Occipital lobe (tissue), 2 donors: ENCODE measurements around a stretch of chr7.

DNA sequence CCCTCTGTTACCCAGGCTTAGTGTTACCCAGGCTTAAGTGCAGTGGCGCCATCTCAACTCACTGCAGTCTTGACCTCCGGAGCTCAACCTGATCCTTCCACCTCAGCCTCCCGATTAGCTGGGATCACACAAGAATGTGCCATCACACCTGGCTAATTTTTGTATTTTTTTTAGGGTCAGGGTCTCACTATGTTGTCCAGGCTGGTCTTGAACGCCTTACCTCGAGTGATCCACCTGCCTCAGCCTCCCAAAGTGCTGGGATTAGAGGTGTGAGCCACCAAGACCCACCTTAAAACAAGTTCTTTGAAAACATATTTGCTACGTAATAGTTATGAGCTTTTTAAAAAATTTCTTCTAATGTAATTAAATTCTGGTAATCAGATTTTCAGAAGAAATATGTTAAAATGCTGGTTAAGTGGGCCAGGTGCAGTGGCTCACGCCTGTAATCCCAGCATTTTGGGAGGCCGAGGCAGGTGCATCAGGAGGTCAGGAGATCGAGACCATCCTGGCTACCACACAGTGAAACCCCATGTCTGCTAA is 26.7 kb downstream of the KMT2C start:
- RAMPAGE, long total RNA: no peak

DNA sequence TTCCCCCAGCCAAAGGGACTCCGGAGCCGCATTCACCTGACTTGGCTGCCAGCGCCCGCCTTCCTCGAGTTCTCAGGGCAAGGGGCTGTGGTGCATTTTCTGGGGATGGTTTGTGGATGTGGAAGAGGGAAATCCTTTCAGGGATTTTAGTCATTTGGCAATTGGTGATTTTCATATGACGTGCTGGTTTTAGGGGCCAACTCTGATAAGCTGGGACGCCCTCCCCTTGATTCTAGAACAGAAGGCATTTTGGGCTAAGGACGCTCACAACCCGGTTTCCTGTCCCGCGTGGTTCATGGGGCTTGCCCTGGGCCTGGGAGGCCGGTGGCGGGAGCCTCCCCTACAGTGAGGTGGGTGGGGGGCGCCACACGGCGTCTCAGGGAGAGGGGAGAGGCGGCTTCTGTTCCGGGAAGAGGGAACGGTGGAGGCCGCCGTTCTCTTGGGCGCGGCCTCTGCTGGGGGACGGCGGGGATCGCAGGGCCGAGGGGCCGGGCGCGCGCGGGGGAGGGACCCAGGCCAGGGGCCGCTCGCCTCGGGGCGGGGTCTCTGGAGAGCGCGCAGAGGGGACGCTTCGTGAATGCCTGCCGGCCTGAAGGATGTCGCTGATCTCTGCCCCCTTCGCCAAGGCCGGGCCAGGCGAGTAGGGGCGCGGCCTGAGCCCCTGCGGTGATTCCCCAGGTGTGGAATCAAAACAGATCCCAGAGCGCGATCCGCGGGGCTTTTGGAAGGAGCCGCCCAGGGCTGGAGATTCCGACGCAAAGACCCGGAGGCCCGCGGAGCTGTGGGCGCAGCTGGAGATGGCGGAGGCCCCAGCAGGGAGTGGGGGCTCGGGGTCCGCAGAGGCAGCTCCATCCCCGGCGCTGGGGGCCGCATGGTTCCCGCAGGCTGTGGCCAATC is 165.7 kb downstream of the ACTR3B start:
- RAMPAGE, long total RNA: no peak

DNA sequence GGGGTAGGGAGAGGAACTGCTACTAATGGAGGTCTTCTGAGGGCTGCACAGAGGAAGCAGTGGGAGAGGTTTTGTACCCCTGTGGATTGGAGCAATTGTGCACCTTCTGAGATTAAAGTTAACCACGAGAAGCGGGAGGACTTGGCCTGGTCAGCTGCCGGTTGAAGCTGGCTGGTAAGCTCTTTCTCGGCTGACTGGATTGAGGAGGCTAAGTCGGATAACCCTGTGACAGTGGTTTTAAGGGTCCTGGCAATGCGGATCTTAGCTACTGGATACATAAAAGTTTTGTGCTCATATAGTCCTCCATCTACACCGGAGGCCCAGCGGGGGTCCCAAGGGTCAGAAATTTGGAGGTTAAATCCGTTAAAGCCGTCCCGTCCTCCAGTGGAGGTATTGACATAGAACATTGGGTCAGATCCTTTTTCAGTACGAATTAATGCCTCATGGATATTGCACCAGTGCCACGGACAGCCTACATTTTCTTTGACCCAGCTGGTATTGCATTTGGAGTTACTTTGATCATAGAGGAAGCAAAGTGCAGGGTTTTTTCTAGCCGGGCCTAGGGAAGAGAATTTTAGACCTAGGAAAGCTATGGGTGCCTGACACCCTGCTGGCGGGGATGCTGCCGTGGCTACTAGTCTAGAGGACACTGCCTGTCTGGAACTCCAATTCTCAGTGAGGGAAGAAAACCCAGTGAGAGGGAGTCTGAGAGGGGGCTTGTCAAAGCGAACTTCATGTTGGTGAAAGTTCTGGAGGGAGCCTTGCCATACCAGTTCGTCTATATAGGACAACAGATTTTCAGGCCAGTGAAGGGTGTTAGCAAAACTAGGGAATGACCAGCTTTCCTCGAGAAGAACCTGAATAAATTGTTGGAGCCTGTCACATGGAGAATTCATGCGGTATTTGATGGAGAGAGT is 641.7 kb upstream of the DPP6 start:
- RAMPAGE, long total RNA: no peak

- RAMPAGE, long total RNA: no peak
Measured at GRCh38 chr7:153411831-153412797, 640.1 kb upstream of the DPP6 start.

DNA sequence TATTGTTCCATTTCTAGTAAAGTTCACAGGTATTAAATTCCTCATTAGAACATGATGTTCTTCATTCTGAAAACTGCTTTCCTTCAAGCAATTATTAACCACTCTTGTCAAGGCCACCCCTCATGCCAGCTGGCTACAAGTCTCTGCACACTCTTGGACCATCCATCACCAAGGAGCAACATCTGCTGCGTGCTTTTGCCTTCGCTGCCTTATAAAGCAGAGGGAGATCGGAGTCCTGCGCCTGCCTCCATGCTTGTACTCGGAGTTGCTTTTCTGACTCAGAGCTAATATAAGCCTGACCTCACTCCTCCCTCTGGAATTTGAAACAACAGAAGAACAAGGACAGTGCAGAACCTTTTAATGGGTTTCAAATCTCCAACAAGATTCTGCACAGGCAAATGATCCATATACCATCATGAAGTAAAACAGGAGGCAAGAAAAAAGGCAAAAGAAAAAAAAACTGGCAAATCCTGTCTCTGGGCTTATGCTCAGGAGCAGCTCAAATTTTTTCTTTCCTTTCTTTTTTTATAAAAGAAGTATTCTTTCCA is 529.8 kb upstream of the DPP6 start:
- RAMPAGE, long total RNA: no peak

DNA sequence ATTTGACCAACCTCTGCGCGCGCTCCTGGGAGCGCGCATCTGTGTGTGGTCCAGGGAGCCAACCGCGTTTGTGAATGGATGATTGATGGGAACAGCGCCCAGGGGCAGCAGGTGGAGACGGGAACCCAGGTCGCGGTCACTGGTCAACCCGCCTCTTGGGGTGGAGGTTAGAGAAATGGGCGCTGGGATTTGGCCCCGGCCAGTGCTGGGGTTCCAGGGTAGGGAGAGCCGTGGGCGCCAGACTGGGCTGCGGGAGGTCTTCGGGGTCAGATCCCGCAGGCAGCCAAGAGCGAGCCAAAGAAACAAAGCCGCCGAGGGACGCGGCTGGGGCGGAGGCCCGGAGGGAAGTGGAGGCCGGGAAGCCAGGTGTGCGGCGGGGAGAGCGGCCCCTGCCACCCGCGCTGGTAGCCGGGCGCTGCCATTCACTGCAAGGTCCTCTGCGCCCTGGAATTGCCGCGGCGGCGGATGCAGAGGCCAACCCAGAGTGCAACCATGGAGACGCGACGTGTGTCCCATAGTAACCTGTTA is 165.9 kb upstream of the DPP6 start:
- RAMPAGE, long total RNA: no peak

DNA sequence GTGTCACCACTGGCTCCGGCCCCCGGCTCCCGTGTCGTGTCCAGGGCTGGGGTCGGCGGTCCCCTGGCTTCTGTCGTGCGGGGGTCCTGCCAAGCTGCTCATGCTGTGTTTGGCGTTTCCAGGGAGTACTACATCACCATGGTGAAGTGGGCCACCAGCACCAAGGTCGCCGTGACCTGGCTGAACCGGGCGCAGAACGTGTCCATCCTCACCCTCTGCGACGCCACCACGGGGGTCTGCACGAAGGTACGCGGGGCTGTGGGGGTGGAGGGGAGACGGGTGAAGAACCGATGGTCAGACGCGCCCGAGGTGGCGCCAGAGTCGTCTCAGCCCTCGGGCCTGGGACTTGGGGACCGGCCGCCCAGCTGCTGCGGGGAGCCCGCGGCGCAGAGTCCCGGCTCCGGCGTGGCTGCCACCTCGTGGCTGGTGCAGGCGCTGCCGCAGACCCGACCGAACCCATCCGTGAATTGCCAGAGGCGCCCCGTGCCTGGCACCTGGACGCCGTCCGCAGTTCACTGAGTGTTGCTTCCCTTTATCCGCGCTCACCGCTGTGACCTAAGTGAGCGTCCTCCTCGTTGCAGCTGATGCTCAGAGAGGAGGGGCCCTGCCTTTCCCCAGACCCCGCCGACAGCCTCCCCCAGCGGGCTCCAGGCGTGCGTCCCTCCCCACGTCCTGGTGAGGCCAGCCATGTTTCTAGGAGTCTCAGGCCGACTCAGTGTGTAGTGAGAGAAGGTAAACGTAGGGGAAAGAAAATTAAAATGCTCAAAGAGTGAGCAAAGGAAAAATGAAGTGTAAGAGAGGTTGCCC is 208.8 kb downstream of the PAXIP1 start:
- RAMPAGE, long total RNA: no peak

- RAMPAGE, long total RNA: no peak
Measured at GRCh38 chr7:155003254-155003795, 401 bp upstream of the PAXIP1 start.

GRCh38 chr7:155253903-155254404 is 43.7 kb upstream of the INSIG1 start:
- RAMPAGE, long total RNA: no peak

- RAMPAGE, long total RNA: no peak
Measured at GRCh38 chr7:155306533-155306797, 8.8 kb downstream of the INSIG1 start.

DNA sequence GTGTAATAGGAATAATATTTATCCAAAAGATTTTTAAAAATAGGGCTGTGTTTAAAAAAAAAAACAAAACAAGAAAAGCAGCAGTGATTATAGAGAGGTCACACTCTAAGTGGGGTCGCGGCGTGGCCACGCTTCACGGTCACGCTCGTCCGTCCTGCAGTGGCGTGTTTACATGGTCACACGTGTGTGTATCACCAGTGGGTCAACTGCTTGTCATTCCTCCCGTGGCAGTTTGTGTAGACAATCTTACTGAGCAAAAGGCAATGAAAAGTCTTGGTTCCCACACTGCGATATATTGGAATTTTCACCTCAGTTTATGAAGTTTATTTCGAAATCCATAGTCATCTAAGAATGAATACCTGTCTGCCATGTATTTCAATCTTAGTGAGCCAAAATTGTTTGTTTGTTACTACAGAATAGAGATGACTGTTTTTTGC is 11.0 kb downstream of the INSIG1 start:
- RAMPAGE, long total RNA: no peak

GRCh38 chr7:155466715-155467290 is 8.9 kb downstream of the EN2 start:
- RAMPAGE, long total RNA: no peak

DNA sequence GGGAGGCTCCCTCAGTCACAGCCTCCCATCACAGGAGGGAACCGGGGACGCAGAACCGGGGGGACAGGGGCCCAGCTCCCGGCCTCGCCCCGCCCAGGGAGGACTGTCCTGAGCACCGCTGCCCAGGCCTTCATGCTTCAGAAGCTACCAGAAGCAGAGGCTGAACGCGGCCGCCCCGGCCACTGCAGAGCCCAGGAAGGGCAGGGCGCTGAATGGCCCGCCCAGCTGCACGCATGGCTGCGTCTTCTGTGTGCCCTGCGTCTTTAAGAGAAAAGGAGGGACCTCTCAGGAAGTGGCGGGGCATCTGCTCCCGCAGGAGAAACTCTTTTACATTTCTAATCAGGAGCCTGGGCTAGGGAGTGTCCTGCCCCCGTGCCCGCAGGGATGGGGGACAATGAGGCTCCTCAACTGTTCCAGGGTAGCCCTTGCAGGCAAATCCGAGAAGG is 32.4 kb downstream of the EN2 start:
- RAMPAGE, long total RNA: no peak

GRCh38 chr7:155638965-155639506 is 5.4 kb upstream of the RBM33 start:
- RAMPAGE, long total RNA: no peak

- RAMPAGE, long total RNA: no peak
Measured at GRCh38 chr7:155810040-155810836, 2.0 kb downstream of the SHH start.

DNA sequence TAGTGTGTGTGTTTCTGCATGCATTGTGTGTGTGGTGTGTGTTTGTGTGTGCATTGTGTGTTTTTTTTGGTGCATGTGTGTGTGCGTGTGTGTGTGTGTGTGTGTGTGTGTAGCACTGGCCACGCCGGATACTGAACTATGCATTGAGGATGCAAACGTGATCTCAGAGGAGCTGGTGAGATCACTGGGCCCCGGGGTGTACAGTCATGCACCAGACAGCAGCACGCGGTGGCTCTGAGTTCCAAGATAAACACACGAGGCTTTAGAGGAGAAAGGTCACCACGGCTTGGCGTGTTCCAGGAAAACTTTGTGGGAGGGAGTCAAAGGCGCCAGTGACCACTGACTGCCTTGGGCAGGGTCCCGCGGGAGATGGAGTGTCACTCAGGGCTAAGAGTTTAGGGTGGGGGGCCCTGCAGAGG is 106.7 kb upstream of the SHH start:
- RAMPAGE, long total RNA: no peak

GRCh38 chr7:155921991-155922244 is 109.7 kb upstream of the SHH start:
- RAMPAGE, long total RNA: no peak

- RAMPAGE, long total RNA: no peak
Measured at GRCh38 chr7:155922245-155922706, 110.0 kb upstream of the SHH start.

DNA sequence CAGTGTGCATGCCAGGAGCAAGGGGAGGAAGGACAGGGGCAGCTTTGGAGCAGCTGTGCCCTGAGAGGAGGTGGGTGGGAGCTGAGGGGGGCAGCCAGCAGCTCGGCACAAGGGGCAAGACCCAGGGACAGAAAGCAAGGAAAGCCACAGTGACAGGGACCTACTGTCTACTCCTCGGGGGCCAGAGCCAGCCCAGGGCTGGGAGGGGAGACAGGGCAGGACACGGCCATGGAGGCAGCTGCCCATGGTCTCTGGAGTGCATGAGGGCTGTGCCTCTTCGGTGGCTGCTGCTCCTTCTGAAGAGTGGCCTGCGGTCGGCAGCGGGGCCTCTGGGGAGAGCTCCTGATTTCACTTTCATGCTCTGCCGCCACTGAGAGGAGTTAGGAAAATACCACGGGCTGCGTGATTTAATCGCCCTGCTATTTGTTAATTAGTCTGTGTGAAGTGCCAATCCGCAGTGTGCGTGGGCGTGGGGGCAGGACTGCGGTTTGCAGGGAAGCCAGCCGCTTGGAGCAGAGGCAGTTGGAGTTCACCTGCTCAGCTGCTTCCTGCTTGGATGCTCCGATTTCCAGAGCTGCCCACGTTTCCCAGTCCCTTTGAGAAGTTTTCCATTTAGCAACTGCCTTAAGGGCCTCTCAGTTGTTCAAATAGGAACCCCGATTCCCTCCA is 149.4 kb upstream of the SHH start:
- RAMPAGE, long total RNA: no peak

DNA sequence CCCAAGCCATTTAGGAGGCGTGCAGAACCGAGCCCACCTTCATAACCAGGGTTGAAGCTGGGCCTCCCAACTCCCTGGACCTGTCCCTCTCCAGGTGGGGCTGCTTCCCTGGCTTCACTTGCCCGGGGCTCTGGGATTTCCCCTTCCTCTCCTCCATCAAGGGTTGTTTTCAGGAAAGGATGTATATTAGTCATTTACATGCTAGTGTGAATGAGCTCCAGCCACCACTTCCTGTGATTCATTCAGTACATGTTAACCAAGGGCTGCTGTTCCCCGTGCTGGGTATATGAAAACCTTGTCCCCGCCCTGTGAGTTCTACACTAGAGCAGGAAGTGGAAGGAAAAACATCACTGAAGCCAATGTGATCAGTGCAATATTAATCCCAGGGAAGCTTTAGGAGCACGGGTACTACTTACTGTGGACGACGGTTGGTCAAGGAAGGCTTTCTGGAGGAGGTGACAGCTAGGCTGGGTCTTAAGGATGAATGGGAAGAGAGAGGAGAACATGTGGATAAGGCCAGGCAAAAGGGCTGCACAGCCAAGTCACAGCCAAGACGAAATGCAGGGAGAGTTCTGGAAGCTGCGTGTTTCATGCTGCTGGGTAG is 150.1 kb upstream of the SHH start:
- RAMPAGE, long total RNA: no peak